K562 (cell line): Measurements from ENCODE around the gene RAF1.

- RAMPAGE, long total RNA, result no peak
- RRBS, result no CpG with 5 or more reads among the region's 11 CpGs
PRO-cap:
- standard, result no peak
- CoPRO, capped RNA only, 2 experiments, result no peak in any of the 2 experiments
- CoPRO, capped and uncapped RNA, 2 experiments, result no peak in any of the 2 experiments
- CoPRO, uncapped RNA only, 2 experiments, result no peak in any of the 2 experiments
CAGE:
- cytosol, long polyA plus RNA, result no peak
- long polyA plus RNA, result no peak
- nucleolus, long total RNA, result no peak
- nucleus, long polyA plus RNA, result no peak
These were observed 636 bp downstream of the HRH1 start for GRCh38 chr3:11154931-11155327.

DNA sequence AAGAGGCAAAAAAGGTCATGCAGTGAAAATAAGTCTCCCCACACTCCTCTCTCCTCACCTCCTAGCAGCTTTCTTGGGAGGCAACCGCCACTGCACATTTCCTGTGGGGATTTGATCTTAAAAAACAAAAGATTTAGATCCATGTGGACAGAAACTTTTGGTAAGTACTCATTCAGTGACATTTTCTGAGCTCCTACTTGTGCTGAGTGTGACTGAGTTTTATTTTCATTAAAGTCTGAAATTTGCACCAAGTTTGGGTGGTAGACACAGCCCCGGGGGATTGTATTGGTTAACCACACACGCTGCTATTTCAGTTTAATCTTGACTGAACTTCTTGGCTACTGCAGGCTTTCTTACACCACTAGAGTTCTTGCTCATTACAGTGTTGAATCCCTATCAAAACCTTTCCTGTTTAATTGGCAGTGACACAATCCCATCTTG, 16.4 kb downstream of the ATG7 start:
- RAMPAGE, long total RNA, result no peak
- RRBS, result no CpG with 5 or more reads among the region's 3 CpGs
PRO-cap:
- standard, result no peak
- CoPRO, capped RNA only, 2 experiments, result no peak in any of the 2 experiments
- CoPRO, capped and uncapped RNA, 2 experiments, result no peak in any of the 2 experiments
- CoPRO, uncapped RNA only, 2 experiments, result no peak in any of the 2 experiments
CAGE:
- cytosol, long polyA plus RNA, result no peak
- long polyA plus RNA, result no peak
- nucleolus, long total RNA, result no peak
- nucleus, long polyA plus RNA, result no peak

DNA sequence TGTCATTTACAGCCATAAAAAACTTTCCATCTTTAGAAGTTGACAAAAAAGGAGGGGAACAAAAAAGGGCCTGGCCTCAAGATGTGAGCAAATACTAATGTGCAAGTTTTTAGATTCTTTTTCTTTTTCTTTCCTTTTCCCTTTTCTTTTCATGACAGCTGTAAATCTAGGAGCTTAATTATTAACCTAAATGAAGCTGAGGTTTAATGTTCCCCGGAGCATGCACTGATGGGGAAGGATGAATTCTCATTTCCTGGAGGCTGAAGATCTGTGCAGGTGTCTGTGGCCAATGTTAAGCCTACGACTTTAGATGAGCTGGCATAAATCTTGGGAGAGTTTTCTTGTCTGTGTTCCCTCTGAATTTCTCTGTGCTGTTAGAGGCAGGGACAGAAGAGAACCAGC, 118.9 kb downstream of the ATG7 start:
- RAMPAGE, long total RNA, result no peak
- RRBS, result no CpG with 5 or more reads among the region's 2 CpGs
PRO-cap:
- standard, result no peak
- CoPRO, capped RNA only, 2 experiments, result no peak in any of the 2 experiments
- CoPRO, capped and uncapped RNA, 2 experiments, result no peak in any of the 2 experiments
- CoPRO, uncapped RNA only, 2 experiments, result no peak in any of the 2 experiments
CAGE:
- cytosol, long polyA plus RNA, result no peak
- long polyA plus RNA, result no peak
- nucleolus, long total RNA, result no peak
- nucleus, long polyA plus RNA, result no peak

DNA sequence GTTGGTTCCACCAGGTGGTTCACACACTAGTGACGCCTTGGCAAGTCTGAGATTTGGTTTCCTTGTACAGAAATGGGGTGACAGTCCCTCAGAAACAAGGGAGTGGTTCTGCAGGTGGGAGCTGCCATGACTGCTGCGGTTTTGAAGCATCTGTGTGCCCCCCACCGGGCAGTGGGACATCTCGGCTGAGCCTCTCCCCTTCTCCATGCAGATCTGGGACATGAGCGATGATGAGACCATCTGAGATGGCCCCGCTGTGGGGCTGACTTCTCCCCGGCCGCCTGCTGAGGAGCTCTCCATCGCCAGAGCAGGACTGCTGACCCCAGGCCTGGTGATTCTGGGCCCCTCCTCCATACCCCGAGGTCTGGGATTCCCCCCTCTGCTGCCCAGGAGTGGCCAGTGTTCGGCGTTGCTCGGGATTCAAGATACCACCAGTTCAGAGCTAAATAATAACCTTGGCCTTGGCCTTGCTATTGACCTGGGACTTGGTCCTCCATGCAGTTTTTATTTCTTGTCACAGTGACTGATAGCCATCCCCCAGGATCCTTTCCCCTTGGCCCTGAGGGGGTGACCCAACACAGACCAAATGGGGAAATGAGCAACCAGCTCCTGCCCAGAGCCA, 89.0 kb downstream of the VGLL4 start:
- RAMPAGE, long total RNA, result no peak
- RRBS, result no CpG with 5 or more reads among the region's 13 CpGs
PRO-cap:
- standard, result no peak
- CoPRO, capped RNA only, 2 experiments, result no peak in any of the 2 experiments
- CoPRO, capped and uncapped RNA, 2 experiments, result no peak in any of the 2 experiments
- CoPRO, uncapped RNA only, 2 experiments, result no peak in any of the 2 experiments
CAGE:
- cytosol, long polyA plus RNA, result no peak
- long polyA plus RNA, result no peak
- nucleolus, long total RNA, result no peak
- nucleus, long polyA plus RNA, result no peak

DNA sequence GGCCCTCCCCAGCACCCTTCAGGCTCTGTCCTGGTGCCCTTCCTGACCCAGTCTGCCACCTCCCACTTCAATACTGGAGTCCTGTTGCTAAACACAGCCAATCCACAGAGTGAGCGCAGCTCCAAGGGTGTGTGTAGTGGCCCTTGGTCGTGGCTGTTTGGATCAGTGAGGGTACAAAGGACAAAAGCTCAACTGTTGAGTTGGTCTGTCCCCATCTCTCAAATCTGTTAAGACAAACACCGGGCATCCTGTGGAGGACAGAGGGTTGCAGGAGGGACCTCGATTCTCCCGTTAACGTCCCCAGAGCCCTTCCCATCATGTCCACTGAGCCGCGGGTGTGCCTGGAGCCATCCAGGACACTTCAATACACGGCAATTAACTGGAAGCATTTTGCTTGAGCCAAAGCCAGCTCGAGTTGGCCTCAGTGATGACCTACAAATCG, 84.2 kb downstream of the VGLL4 start:
- RAMPAGE, long total RNA, result no peak
- RRBS, result no CpG with 5 or more reads among the region's 11 CpGs
PRO-cap:
- standard, result no peak
- CoPRO, capped RNA only, 2 experiments, result no peak in any of the 2 experiments
- CoPRO, capped and uncapped RNA, 2 experiments, result no peak in any of the 2 experiments
- CoPRO, uncapped RNA only, 2 experiments, result no peak in any of the 2 experiments
CAGE:
- cytosol, long polyA plus RNA, result no peak
- long polyA plus RNA, result no peak
- nucleolus, long total RNA, result no peak
- nucleus, long polyA plus RNA, result no peak

GRCh38 chr3:11604111-11604569, 39.6 kb downstream of the VGLL4 start:
- RAMPAGE, long total RNA, result no peak
- RRBS, result 85% methylated on average over 3 of the region's 13 CpGs
PRO-cap:
- standard, result no peak
- CoPRO, capped RNA only, 2 experiments, result no peak in any of the 2 experiments
- CoPRO, capped and uncapped RNA, 2 experiments, result no peak in any of the 2 experiments
- CoPRO, uncapped RNA only, 2 experiments, result no peak in any of the 2 experiments
CAGE:
- cytosol, long polyA plus RNA, result no peak
- long polyA plus RNA, result no peak
- nucleolus, long total RNA, result no peak
- nucleus, long polyA plus RNA, result no peak

DNA sequence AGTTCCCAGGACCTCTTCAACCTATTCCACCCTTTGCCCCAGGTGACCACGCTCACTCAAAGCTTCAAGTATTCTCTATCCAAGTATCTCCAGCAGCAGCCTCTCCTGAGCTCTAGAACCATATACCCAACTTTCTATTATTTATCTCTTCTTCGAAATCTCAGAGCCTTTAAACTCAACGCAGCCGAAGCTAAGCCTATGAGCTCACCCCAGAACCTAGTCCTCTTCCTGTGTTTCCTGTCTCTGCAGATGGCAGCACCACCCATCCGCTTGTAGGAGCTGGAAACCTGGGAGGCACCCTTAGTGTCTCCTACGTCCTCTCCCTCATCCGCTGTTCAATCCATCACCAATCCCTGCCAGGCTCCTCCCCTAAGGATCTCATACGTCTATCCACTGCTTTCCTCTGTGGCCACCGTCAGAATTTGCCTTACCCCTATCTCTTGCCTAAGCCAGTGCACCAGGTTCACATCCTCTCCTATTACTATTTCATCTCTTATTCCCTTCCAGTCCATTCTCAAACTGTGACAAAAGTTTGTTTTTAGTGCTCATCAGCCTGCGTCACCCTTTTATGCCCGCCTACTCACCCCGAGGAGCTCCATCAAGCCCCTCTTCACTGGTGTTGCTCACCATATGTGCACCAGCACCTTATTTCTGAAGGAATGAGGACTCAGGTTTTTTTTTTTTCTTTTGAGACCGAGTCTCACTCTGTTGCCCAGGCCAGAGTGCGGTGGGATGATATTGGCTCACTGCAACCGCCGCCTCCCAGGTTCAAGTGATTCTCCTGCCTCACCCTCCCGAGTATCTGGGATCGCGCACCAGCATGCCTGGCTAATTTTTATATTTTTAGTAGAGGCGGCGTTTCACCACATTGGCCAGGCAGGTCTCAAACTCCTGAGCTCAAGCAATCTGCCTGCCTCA, 9.4 kb downstream of the VGLL4 start:
- RAMPAGE, long total RNA, result no peak
- RRBS, result no CpG with 5 or more reads among the region's 21 CpGs
PRO-cap:
- standard, result no peak
- CoPRO, capped RNA only, 2 experiments, result no peak in any of the 2 experiments
- CoPRO, capped and uncapped RNA, 2 experiments, result no peak in any of the 2 experiments
- CoPRO, uncapped RNA only, 2 experiments, result no peak in any of the 2 experiments
CAGE:
- cytosol, long polyA plus RNA, result no peak
- long polyA plus RNA, result no peak
- nucleolus, long total RNA, result no peak
- nucleus, long polyA plus RNA, result no peak

- RAMPAGE, long total RNA, result no peak
- RRBS, result no CpG with 5 or more reads among the region's 8 CpGs
PRO-cap:
- standard, result no peak
- CoPRO, capped RNA only, 2 experiments, result no peak in any of the 2 experiments
- CoPRO, capped and uncapped RNA, 2 experiments, result no peak in any of the 2 experiments
- CoPRO, uncapped RNA only, 2 experiments, result no peak in any of the 2 experiments
CAGE:
- cytosol, long polyA plus RNA, result no peak
- long polyA plus RNA, result no peak
- nucleolus, long total RNA, result no peak
- nucleus, long polyA plus RNA, result no peak
These were observed 3.8 kb upstream of the VGLL4 start for GRCh38 chr3:11647401-11648031.

DNA sequence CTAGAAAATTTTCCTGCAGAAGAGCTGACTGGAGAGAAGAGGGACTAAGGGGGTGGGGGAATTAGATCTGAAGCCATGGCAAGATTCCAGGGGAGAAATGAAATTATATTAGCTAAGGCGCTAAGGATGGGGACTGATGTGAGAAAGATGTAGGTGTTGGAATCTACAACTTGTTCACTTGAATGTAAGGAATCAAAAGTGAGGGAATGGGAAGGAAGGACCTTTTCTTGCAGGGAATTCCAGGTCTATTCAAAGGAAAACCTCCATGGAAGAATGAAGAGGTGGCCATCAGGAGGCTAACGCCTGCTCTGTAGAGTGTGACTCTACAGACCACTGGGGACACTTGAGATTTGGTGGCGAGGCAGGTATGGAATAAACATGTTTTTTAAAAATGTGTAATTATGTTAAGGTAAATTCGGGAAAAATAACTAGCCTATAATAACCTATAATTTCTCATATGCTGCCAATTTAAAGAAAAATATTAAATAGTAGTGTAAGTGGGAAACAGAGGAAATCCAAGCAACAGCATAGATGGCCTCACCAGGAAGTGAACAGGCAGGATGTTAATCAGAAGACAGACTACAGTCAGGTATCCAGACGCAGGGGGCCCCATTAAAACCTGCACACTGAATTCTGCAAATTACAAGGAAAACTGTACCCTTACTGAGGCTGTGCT, 1.4 kb downstream of the TAMM41 start:
- RAMPAGE, long total RNA, result no peak
- RRBS, result no CpG with 5 or more reads among the region's 5 CpGs
PRO-cap:
- standard, result unidirectional peak, plus-strand start at position 577 of the sequence
- CoPRO, capped RNA only, 2 experiments, result peak in 1 of 2 experiments; most common plus-strand start position 577 of the sequence (in 1); most common minus-strand start position 353 of the sequence (in 1)
- CoPRO, capped and uncapped RNA, 2 experiments, result peak in 1 of 2 experiments; most common plus-strand start position 577 of the sequence (in 1); most common minus-strand start position 405 of the sequence (in 1)
- CoPRO, uncapped RNA only, 2 experiments, result peak in 1 of 2 experiments; most common plus-strand start position 577 of the sequence (in 1); most common minus-strand start position 278 of the sequence (in 1)
CAGE:
- cytosol, long polyA plus RNA, result no peak
- long polyA plus RNA, result no peak
- nucleolus, long total RNA, result no peak
- nucleus, long polyA plus RNA, result no peak

DNA sequence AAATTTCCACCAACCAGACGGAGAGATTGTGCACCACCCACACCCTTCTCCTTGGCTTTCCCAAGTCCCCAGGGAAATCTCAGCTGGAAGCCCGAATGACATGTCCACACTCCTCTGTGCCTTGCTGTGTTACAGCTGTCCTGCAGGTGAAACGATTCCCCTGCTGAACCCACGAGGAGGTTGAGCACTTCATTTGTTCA, 49.5 kb upstream of the PPARG start:
- RAMPAGE, long total RNA, result no peak
- RRBS, result no CpG with 5 or more reads among the region's 4 CpGs
PRO-cap:
- standard, result no peak
- CoPRO, capped RNA only, 2 experiments, result no peak in any of the 2 experiments
- CoPRO, capped and uncapped RNA, 2 experiments, result no peak in any of the 2 experiments
- CoPRO, uncapped RNA only, 2 experiments, result no peak in any of the 2 experiments
CAGE:
- cytosol, long polyA plus RNA, result no peak
- long polyA plus RNA, result no peak
- nucleolus, long total RNA, result no peak
- nucleus, long polyA plus RNA, result no peak

- RAMPAGE, long total RNA, result no peak
- RRBS, result no CpG with 5 or more reads among the region's 7 CpGs
PRO-cap:
- standard, result no peak
- CoPRO, capped RNA only, 2 experiments, result no peak in any of the 2 experiments
- CoPRO, capped and uncapped RNA, 2 experiments, result no peak in any of the 2 experiments
- CoPRO, uncapped RNA only, 2 experiments, result no peak in any of the 2 experiments
CAGE:
- cytosol, long polyA plus RNA, result no peak
- long polyA plus RNA, result no peak
- nucleolus, long total RNA, result no peak
- nucleus, long polyA plus RNA, result no peak
These were observed 23.0 kb upstream of the PPARG start for GRCh38 chr3:12265847-12266379.

- RAMPAGE, long total RNA, result no peak
- RRBS, result no CpG with 5 or more reads among the region's 2 CpGs
PRO-cap:
- standard, result no peak
- CoPRO, capped RNA only, 2 experiments, result no peak in any of the 2 experiments
- CoPRO, capped and uncapped RNA, 2 experiments, result no peak in any of the 2 experiments
- CoPRO, uncapped RNA only, 2 experiments, result no peak in any of the 2 experiments
CAGE:
- cytosol, long polyA plus RNA, result no peak
- long polyA plus RNA, result no peak
- nucleolus, long total RNA, result no peak
- nucleus, long polyA plus RNA, result no peak
These were observed 29.8 kb downstream of the PPARG start for GRCh38 chr3:12318582-12319133.

- RAMPAGE, long total RNA, result no peak
- RRBS, result no CpG with 5 or more reads among the region's 7 CpGs
PRO-cap:
- standard, result no peak
- CoPRO, capped RNA only, 2 experiments, result no peak in any of the 2 experiments
- CoPRO, capped and uncapped RNA, 2 experiments, result no peak in any of the 2 experiments
- CoPRO, uncapped RNA only, 2 experiments, result no peak in any of the 2 experiments
CAGE:
- cytosol, long polyA plus RNA, result no peak
- long polyA plus RNA, result no peak
- nucleolus, long total RNA, result no peak
- nucleus, long polyA plus RNA, result no peak
These were observed 62.4 kb downstream of the PPARG start for GRCh38 chr3:12351204-12351743.

GRCh38 chr3:12470984-12471899, 13.0 kb upstream of the TSEN2 start:
- RAMPAGE, long total RNA, result no peak
- RRBS, result 5% methylated on average over 5 of the region's 20 CpGs
PRO-cap:
- standard, result no peak
- CoPRO, capped RNA only, 2 experiments, result no peak in any of the 2 experiments
- CoPRO, capped and uncapped RNA, 2 experiments, result no peak in any of the 2 experiments
- CoPRO, uncapped RNA only, 2 experiments, result no peak in any of the 2 experiments
CAGE:
- cytosol, long polyA plus RNA, result no peak
- long polyA plus RNA, result no peak
- nucleolus, long total RNA, result no peak
- nucleus, long polyA plus RNA, result no peak

DNA sequence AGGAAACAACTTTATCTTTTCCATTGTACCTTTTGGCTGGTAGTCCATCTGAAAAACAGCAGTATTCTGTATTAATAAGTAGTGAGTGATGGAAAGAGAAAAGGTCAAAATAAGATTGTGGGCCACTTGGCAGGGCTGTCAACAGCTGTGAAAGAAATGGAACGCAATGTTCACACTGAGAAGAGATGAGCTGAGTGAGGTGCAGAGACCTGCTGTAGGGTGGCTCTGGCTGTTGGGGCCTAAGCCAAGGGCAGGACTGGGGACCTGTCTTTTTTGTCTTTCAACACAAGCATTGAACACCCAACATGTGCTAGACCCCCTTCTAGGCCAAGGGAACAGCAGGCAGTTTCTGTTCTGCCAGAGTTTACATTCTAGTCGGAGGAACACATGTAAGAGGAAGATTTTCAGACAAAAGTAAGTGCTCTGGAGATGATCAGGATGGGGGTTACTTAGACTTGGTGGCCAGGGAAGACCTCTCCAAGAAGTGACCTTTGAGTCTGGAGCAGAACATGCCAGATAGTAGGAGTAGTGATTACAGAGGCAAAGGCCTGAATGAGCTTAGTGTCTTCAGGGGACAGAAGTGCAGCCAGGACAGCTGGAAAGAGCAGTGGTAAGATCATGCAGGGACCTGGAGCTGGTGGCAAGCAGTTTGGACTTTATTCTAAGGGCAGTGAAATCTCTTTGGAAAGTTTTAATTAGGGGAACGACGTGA, 29.6 kb downstream of the TSEN2 start:
- RAMPAGE, long total RNA, result no peak
- RRBS, result no CpG with 5 or more reads among the region's 4 CpGs
PRO-cap:
- standard, result no peak
- CoPRO, capped RNA only, 2 experiments, result no peak in any of the 2 experiments
- CoPRO, capped and uncapped RNA, 2 experiments, result no peak in any of the 2 experiments
- CoPRO, uncapped RNA only, 2 experiments, result no peak in any of the 2 experiments
CAGE:
- cytosol, long polyA plus RNA, result no peak
- long polyA plus RNA, result no peak
- nucleolus, long total RNA, result no peak
- nucleus, long polyA plus RNA, result no peak

- RAMPAGE, long total RNA, result no peak
- RRBS, result no CpG with 5 or more reads among the region's 3 CpGs
PRO-cap:
- standard, result no peak
- CoPRO, capped RNA only, 2 experiments, result no peak in any of the 2 experiments
- CoPRO, capped and uncapped RNA, 2 experiments, result no peak in any of the 2 experiments
- CoPRO, uncapped RNA only, 2 experiments, result peak in 2 of 2 experiments; most common minus-strand start chr3:12583076 (in 2)
CAGE:
- cytosol, long polyA plus RNA, result no peak
- long polyA plus RNA, result no peak
- nucleolus, long total RNA, result no peak
- nucleus, long polyA plus RNA, result no peak
These were observed 25.9 kb downstream of the MKRN2 start for GRCh38 chr3:12582878-12583160.

GRCh38 chr3:12663309-12664408, at the start of gene RAF1:
RAF1 (minus strand) TSS chr3:12664117.
- RAMPAGE, long total RNA, result no peak
- RRBS, result 2% methylated on average over 24 of the region's 97 CpGs
PRO-cap:
- standard, result bidirectional peak, plus-strand start at chr3:12663876, minus-strand start at chr3:12663888; bidirectional peak, plus-strand start at chr3:12664311, minus-strand start at chr3:12664117
- CoPRO, capped RNA only, 2 experiments, result peak in 2 of 2 experiments; most common plus-strand start chr3:12664311 (in 2); most common minus-strand start chr3:12664117 (in 2)
- CoPRO, capped and uncapped RNA, 2 experiments, result peak in 2 of 2 experiments; most common plus-strand start chr3:12664330 (in 2); most common minus-strand start chr3:12664117 (in 2)
- CoPRO, uncapped RNA only, 2 experiments, result peak in 2 of 2 experiments; most common plus-strand start chr3:12664330 (in 1); most common minus-strand start chr3:12664111 (in 1)
CAGE:
- cytosol, long polyA plus RNA, result start-site peak on the minus strand at chr3:12664089-12664130, 1,029 and 442 reads in 2 replicates
- long polyA plus RNA, result start-site peak on the minus strand at chr3:12663828-12663927, 24 and 32 reads in 2 replicates; start-site peak on the minus strand at chr3:12664083-12664130, 463 and 170 reads in 2 replicates
- nucleolus, long total RNA, result no peak
- nucleus, long polyA plus RNA, result start-site peak on the minus strand at chr3:12663823-12663879, 45 and 44 reads in 2 replicates; start-site peak on the minus strand at chr3:12664089-12664163, 381 and 843 reads in 2 replicates

DNA sequence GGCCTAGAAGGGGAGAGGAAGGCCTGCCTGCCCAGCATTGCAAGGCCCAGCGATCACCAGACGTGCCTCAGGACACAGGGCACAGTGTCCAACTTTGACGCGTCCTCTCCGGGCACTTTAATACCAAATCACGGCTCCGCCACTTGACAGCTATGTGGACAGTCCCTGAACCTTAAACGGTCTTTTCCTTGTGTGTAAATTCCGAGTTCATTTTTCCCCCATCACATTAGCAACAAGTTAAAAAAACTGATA, 418 bp upstream of the RAF1 start:
- RAMPAGE, long total RNA, result no peak
- RRBS, result no CpG with 5 or more reads among the region's 9 CpGs
PRO-cap:
- standard, result no peak
- CoPRO, capped RNA only, 2 experiments, result no peak in any of the 2 experiments
- CoPRO, capped and uncapped RNA, 2 experiments, result no peak in any of the 2 experiments
- CoPRO, uncapped RNA only, 2 experiments, result no peak in any of the 2 experiments
CAGE:
- cytosol, long polyA plus RNA, result no peak
- long polyA plus RNA, result no peak
- nucleolus, long total RNA, result no peak
- nucleus, long polyA plus RNA, result no peak

DNA sequence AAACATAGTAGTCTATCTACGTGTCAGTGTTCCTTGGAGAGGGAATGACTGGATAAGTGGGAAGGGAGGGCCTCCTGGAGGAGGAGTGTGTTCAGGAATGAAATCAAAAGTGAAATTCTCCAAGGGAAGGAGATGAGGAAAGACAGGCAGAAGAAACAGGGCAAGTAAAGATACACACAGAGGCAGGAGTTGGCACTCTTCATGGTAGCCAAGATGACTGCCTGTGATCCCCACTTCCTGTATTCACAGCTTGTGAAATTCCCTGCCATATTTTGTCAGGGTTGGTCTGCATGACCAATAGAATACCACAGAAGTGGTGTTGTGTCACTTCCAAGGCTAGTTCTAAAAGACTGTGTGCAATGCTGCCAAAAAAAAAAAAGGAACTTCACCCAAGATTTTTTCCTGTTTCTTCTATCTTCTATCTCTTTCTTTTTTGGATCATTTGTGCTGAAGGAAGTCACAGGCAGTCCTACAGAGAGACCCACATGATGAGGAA, 17.9 kb upstream of the RAF1 start:
- RAMPAGE, long total RNA, result no peak
- RRBS, result no CpG with 5 or more reads among the region's 1 CpG
PRO-cap:
- standard, result no peak
- CoPRO, capped RNA only, 2 experiments, result no peak in any of the 2 experiments
- CoPRO, capped and uncapped RNA, 2 experiments, result no peak in any of the 2 experiments
- CoPRO, uncapped RNA only, 2 experiments, result no peak in any of the 2 experiments
CAGE:
- cytosol, long polyA plus RNA, result no peak
- long polyA plus RNA, result no peak
- nucleolus, long total RNA, result no peak
- nucleus, long polyA plus RNA, result no peak